Measurements from ENCODE around the genes CIB3, FAM32A and CHERP.

- PRO-cap: no peak
- RAMPAGE, long total RNA, 3 experiments: no peak in any of the 3 experiments
These were observed 8.7 kb upstream of the RAB8A start for GRCh38 chr19:16102997-16103400.

DNA sequence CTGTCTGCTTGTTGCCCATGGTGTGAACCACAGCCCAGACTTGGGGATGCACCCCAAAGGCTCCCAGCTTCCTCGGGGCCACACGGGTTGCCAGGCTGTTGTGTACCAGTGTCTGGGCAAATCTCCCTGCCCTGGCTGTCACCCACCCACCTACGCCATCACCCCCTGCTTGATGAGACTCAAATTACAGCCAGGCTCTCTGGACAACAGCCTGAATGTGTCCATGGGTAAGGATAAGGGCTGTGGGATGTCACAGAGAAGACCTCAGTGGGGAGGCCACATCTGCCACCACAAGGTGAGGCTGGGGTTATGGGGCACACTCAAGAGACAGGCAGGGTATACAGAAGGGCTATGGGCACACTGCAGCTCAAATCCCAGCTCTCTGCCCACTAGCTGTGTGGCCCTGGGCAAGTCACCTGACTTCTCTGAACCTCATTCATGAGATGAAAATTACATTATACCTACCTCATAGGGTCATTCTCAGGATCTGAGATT, at the start of gene CIB3:
Gene CIB3, minus strand, starts transcription at position 69 of the 495 bp plus-strand sequence.
- PRO-cap: no peak
- RAMPAGE, long total RNA, 3 experiments: no peak in any of the 3 experiments

DNA sequence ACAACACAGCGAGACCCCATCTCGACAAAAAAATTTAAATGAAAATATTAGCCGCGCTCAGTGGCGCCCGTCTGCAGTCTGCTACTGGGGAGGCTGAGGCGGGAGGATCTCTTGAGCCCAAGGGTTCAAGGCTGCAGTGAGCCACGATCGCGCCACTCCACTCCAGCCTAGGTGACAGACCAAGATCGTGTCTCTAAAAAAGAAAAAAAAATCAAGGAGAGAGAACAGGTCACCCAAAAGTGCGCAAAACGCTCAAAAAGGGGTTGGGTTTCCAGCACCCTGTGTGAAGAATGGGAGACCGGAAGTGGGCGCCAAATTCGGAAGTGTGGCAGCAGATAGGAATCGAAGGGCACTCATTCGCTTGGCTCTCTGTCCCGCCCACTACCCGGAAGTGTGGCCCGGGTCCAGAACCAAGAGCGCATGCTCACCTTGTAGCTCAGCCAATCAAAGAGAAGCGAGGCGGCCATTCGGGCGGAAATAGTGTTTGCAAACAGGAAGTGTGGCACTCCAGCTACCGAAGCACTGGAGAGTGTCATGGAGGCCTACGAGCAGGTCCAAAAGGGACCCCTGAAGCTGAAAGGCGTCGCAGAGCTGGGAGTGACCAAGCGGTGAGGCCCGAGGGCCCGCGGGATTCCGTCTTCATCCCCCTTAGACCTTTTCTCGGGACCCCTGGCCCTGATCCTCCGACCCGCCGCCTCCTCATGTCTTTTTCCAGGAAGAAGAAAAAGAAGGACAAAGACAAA, at the start of gene FAM32A:
Gene FAM32A, plus strand, starts transcription at position 502 of the 743 bp plus-strand sequence.
- PRO-cap: bidirectional peak, plus-strand start at position 525 of the sequence, minus-strand start at position 291 of the sequence
- RAMPAGE, long total RNA, 3 experiments: start-site peak on the plus strand in 3 of 3 experiments, centred at positions 516 to 536 of the sequence, 479 to 1,030 reads per replicate

GRCh38 chr19:16197080-16197353, 694 bp upstream of the AP1M1 start:
- PRO-cap: no peak
- RAMPAGE, long total RNA, 3 experiments: no peak in any of the 3 experiments

- PRO-cap: no peak
- RAMPAGE, long total RNA, 3 experiments: no peak in any of the 3 experiments
These were observed 49.7 kb downstream of the AP1M1 start for GRCh38 chr19:16247184-16248062.

- PRO-cap: no peak
- RAMPAGE, long total RNA, 3 experiments: no peak in any of the 3 experiments
These were observed 3.1 kb downstream of the KLF2 start for GRCh38 chr19:16327525-16328307.

DNA sequence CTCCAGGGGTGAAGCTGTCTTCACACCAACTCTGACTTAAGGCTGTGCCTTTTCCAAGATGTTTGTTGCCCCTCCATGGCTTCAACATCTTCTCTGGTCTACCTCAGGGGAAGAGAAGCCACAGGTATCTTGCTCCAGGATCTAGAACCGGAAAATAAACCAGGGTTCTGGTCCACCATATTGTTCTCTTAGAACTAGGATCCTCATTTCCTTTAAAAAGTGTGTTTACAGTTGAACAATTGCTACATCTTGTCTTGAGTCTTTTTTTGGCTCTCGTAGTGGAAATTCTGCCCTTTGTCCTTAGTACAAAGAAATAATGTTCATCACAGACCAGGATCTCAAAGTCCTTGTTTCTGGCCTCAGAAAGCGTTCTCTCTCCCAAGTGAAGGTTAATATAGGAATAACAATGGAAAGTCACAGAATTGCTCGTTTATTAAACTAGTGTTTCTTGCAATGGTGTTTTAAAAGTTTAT, 20.8 kb downstream of the KLF2 start:
- PRO-cap: no peak
- RAMPAGE, long total RNA, 3 experiments: no peak in any of the 3 experiments

DNA sequence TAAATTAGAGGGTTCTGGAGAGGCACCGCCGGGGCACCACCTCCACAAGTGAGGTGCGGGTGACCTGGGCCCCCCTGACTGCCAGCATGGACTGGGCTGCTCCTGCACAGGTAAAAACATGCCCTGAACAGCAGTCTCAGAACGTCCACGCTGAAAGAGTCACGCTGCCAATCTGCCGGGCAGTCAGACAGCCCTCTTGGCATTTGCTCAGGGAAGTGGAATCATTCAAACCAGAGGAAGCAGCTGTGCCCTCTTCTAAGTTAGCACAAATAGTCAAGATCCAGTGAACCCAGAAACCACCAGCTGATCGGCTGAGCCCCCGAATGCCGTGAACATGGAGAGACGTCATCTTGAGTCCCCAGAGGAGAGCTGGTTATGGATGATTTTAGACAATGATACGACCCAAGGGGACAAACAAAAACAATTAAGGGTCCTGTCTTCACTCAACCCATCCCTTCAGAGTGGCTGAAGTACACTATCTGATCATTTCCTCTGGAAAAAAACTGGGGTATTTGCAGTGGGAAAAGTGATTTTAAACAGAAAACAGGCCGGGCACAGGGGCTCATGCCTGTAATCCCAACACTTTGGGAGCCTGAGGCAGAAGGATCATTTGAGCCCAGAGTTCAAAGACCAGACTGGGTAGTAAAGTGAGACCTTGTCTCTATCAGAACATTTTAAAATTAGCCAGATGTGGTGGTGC, 34.6 kb downstream of the KLF2 start:
- PRO-cap: no peak
- RAMPAGE, long total RNA, 3 experiments: no peak in any of the 3 experiments

GRCh38 chr19:16371142-16372416, 47.0 kb downstream of the KLF2 start:
- PRO-cap: no peak
- RAMPAGE, long total RNA, 3 experiments: no peak in any of the 3 experiments

GRCh38 chr19:16457445-16458765, 13.9 kb downstream of the EPS15L1 start:
- PRO-cap: no peak
- RAMPAGE, long total RNA, 3 experiments: no peak in any of the 3 experiments

DNA sequence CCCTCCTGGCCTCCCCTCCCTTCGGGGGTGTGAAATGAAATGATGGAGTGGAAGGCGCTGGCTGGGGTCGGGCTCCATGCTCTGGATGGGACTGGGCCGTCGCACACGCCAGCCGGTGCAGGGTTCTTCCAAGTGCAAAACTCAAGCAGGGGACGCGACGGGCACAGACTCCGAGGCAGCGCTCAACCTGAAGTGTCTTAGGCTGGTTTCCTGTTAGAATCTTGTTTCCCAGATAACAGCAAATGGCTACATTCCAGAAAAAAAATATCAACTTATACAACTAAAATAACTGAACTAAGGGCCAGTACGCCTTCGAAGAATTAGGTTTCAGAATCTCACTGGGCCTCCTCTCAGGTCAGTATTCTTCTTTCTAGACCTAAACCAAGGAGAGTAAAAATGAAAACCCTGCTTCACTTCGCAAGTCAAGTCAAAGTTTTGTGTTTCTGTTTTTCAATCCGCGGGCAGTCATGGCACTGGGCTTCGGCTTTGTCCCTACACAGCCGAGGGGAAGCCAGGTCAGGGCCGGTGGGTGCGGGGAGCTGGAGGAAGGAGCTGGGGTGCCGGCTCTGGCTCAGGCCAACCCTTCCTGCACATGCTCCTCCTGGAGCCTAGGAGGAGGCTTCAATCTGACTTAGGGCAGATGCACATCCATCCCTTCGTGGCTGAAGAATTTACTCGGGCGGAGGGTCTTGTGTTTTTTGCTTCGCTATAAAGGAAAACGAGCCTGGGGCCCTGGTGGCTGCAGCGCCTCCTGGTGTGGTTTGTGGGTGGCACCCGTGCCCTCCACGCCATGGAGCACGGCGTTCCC, 22.2 kb downstream of the C19orf44 start:
- PRO-cap: no peak
- RAMPAGE, long total RNA, 3 experiments: no peak in any of the 3 experiments

DNA sequence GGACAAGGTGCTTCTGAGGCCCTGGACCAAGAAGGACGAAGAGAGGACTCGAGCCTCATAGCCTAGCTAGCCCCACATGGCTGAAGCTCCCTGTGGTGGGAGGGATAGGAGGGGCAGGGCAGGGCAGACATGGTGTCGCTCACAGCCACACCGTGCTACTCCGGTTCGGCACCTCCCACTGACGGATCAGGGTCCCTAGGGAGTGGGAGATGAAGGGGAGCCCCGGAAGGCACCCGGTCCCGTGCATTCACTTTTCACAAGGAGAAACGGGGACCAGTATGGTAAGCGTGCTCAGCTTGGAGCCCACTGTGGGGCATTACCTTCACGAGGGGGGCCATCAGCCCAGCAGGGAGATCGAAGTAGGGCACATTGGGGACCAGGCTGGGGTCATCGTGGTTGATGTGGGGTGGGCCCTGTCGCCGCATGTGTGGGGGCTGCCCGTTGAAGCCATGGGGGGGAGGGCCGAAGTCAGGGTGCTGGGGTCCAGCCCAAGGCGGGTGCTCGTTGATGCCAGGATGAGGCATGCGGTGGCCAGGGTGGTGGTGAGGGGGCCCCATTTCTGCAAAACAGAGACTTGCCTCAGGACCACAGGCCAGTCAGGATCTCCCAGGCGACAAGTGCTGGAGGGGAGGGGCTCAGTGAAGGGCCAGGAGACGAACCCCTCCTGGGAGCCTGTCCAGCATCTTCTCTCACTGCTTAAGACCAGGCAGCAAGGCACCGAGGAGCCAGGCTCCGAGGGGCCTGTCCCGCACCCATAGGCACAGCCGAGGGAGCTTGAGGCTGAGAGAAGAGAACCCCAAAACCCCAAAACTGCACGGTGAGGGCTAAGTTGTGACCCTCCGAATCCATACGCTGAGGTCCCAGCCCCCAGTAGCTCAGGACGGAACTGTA, 19.3 kb downstream of the CHERP start:
- PRO-cap: no peak
- RAMPAGE, long total RNA, 3 experiments: start-site peak on the minus strand in 1 of 3 experiments, centred at position 470 of the sequence, 17 reads per replicate

DNA sequence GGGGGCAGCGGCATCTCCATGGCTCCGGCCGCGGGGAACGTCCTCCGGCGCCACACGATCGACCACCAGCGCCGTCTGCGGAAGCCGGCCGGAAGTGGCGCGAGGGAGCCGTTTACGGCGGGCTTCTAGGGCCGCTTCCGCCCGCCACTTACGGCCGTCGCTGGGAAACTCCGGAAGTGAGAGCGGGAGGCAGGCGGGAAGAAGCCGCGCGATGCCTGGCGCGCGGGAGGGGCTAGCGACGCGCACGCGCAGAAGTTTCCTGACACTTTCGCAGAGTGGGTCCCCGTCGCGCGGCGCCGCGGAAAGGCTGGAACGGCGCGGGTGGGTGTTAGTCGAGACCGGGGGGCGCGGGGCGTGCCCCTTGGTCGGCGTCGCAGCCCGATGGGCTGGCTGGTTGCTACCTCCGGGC, at the start of gene CHERP:
Gene CHERP, minus strand, starts transcription at position 79 of the 409 bp plus-strand sequence.
- PRO-cap: bidirectional peak, plus-strand start at position 265 of the sequence, minus-strand start at position 77 of the sequence
- RAMPAGE, long total RNA, 3 experiments: start-site peak on the minus strand in 2 of 3 experiments, centred at position 77 of the sequence, 92 to 117 reads per replicate

DNA sequence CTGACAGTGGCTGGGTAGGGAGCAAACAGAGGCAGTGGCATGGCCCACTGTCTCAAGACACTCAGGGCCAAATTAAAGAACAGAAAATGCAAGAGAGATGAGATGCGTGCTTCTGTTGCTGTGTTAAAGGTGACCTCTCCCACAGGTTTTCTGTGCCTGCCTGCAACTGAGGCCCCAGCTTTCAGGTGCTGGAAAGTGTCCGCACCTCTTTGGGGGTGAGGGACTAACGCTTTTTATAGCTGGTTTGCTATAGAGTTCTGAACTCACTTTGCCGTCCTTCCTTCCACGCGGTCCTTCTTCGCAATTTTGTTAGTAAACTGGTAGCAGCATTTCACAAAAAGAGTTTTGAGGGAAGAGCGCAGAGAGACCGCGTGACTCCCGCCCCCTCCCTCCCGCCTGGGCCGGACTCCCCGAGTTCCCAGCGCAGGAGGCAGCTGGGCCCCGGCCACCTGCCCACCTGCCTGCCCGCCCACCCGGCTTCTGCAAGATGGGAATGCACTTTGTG, 3.3 kb upstream of the SLC35E1 start:
- PRO-cap: no peak
- RAMPAGE, long total RNA, 3 experiments: no peak in any of the 3 experiments

DNA sequence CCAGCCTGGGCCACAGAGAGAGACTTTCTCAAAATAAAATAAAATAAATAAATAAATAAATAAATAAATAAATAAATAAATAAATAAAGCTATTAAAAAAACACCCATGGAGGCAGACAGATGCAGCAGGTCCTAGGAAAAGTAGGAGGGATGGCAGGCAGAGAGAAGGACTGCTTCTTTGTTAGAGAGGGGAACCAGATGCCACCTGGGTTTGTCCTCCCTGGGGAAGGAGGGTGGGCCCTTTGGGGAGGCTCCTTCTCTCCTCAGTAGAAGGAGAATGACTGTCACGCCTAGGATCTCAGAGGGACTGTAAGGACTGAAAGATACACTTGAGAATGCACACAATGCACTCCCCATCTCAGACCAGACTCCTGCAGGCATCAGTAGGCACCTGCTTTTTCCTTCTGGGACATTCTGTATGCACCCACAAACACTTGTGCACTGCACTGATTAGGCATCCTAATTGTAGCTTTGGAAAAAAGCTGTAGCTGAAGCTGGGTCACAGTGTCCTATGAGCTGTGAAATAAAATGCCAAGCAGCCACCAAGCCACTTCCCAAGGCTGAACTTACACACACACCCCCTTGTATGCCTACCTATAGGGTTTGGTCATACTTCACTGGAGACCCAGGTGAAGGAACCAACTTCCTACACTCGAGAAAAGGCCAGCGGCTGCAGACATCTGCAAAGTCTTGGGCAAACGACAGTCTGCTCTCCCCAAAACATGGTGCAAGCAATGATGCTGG, 19.0 kb upstream of the SLC35E1 start:
- PRO-cap: no peak
- RAMPAGE, long total RNA, 3 experiments: no peak in any of the 3 experiments

DNA sequence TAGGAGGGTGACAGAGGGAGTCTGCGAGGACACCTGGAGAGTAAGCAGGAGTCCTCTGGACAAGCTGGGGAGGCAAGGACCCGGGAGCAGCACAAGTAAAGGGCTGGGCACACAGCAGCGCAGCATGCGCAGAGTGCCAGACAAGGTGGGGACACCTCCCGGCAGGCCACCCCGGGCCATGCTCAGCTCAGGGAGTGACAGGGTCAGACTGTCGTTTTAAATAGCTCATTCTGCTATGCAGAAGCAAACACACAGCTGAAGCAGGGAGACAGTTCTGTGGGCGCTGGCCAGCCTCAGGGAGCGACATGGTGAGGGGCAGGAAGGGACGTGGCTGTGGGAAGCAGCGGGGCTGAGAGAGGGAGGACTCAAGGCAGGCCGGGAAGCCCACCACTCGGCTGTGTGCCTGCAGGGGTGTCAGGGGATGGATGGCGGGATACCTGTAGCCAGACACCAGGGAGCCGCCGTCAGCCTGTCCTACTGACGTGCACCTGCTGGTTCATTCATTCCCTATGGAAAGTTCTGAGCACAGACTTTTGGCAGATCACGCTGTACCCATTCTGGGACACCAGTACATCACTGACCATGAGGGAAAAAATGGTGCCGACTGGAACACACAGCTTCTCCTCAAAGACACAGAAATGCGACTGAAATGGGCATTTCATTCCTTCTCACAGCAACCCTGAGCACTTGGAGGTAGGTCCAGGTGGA, 26.2 kb downstream of the MED26 start:
- PRO-cap: no peak
- RAMPAGE, long total RNA, 3 experiments: no peak in any of the 3 experiments

DNA sequence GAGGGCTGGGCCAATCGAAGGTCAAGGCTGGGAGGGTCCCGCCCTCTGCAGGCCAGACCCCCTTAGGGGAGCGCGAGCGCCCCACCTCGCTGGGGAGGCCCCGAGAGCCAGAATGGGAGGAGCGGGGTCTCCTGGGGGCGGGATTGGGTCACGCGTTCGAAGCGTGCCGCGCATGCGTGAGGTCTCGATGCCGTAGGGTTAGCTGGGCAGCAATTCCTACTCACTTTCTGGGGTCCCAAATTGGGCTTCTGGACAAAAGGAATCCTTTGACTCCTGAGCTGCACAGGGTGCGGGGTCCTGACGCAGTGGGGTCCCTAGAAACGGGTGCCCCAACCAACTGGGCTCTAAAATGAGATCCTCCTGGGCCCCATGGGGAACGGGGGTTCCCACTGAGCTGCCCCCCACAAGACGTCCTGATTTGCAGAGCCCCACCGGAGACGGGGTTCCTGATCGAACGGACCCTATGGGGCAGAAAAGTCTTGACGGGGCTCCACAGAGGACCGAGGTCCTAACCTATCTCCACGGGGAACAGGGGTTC, 331 bp upstream of the SMIM7 start:
- PRO-cap: bidirectional peak, plus-strand start at position 173 of the sequence, minus-strand start outside the sequence
- RAMPAGE, long total RNA, 3 experiments: no peak in any of the 3 experiments

GRCh38 chr19:16887288-16888005, 1.4 kb upstream of the F2RL3 start:
- PRO-cap: no peak
- RAMPAGE, long total RNA, 3 experiments: no peak in any of the 3 experiments

DNA sequence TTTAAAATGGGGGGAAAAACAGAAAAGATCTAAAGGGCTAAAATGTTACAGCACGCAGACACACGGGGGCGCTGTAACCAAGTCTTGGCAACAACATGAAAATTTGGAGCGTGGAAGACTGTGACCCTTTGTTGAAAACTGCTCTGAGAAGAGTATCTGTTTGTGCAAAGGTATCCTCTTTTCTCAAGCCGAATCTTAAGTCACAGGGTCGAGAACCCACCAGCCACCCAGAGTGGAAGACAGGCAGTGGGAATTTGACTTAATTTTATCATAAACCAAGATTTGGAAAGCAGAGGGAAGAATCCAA, 7.7 kb downstream of the HAUS8 start:
- PRO-cap: no peak
- RAMPAGE, long total RNA, 3 experiments: no peak in any of the 3 experiments

- PRO-cap: no peak
- RAMPAGE, long total RNA, 3 experiments: no peak in any of the 3 experiments
These were observed 65.5 kb upstream of the USE1 start for GRCh38 chr19:17149615-17150025.